Cardiac septum (tissue), 1 donor: ENCODE measurements around the genes GPSM1 and DNLZ.

GRCh38 chr9:135857107-135857742 lies 50.1 kb downstream of the CAMSAP1 start:
- PRO-cap: no peak

- PRO-cap: no peak
Observed at GRCh38 chr9:135881589-135882456, 25.5 kb downstream of the CAMSAP1 start.

GRCh38 chr9:135888187-135888657 lies 19.1 kb downstream of the CAMSAP1 start:
- PRO-cap: no peak

DNA sequence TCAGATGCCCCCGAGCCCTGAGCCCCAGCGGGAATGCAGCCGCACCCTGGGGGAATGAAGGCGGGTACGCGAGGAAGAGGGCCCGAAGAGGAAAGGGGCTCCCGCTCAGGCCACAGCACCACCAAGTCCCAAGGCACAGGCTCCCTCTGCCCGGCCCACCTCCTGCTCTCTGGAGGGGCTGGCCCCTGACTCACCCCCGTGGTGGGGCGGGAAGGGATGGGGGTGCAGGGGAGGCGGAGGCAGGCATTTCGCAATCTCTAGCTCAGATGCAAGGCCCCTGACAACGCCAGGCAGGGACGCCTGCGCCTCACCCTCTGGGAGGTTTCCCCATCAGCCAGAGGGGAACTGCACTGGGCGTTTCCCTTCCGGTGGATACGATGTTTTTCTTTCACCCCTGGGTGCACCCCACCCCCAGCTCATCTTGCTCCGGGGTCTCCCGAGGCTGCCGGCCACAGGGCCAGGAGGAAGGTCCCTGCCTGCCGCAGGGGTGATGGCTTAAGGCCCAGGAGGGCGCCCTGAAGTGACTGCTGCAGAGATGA lies 49.0 kb downstream of the NACC2 start:
- PRO-cap: no peak

- PRO-cap: no peak
Observed at GRCh38 chr9:136087616-136087988, 7.5 kb downstream of the NACC2 start.

- PRO-cap: no peak
Observed at GRCh38 chr9:136087989-136088520, 7.0 kb downstream of the NACC2 start.

GRCh38 chr9:136088872-136089204 lies 6.3 kb downstream of the NACC2 start:
- PRO-cap: no peak

DNA sequence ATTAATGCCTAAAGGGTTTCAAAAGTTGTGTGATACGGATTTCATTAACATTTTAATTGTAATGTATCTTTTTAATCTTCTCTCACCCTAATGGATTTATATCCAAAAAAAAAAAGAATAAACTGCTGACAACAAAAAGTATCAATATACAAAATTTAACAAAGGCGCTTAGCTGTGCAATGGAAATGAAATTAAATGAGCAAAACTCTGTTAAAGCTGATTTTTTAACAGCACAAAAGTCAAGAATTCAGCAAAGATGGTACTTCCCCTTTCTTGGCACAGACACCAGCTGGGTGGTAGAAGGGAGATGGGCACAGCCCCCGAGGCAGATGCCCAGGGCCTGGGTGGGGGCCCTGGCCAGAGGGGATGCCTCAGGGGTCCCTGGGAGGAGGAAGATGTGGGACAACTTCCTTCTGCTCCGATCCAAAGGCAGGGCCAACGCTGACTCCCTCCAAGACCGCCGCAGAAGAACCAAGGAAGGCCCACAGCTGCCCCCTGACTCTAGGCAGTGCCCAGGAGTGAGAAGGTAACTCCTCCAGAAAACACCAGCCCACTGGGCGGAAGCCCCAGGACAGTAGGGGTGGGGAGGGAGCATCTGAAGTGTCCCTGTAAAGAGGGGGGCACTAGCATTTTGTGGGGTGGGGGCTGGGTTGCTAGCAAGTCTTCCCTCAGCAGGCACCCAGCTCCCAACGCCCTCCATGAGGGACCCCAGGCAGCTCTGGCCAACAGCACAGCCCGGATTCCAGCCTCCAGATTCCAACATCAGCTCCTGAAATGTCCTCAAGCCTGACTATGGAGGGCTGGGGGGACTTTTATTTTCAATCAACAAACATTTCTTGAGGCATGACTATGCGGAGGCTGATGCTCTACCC lies 5.0 kb downstream of the NACC2 start:
- PRO-cap: no peak

DNA sequence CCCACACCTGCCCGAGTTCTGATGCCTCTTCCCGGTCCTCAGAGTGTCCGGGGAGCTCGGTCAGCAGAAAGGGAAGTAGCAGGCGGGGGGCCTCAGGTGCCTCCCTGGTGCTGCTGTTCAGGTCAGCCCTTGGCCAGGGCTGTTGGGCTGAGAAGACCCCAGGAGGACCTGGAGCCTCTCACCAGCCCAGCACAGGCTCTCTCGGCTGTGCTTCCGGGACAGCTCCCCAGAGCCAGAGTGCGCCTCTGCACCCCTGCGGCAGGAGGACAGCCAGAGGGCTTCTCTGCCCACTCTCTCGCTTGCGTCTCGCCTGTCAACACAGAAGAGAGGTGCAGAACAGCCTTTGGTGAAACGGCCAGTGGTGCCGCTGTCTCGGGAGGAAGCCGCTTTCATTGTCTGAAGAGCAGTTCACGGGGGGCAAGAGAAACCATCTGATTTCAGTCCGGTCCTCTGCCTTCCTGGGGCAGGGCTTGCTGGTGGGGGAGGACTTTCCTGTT lies 3.7 kb upstream of the NACC2 start:
- PRO-cap: unidirectional peak, plus-strand start at position 358 of the sequence

DNA sequence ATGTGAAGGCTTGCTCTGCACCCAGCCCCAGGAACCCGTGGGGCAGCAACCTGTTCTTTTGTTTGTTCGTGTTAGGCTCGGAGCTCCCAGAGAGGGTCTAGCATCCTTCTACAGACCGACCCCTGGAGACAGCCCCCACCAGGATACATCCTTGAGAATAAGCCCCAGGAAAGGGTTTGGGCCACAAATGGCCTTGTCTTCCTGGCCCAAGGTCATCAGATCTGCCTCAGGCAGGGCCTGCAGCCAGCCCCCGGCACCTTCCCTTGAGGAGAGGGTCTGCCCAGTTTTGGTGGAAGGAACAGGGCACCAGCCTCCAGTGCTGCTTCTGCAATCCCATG lies 11.5 kb upstream of the NACC2 start:
- PRO-cap: no peak

DNA sequence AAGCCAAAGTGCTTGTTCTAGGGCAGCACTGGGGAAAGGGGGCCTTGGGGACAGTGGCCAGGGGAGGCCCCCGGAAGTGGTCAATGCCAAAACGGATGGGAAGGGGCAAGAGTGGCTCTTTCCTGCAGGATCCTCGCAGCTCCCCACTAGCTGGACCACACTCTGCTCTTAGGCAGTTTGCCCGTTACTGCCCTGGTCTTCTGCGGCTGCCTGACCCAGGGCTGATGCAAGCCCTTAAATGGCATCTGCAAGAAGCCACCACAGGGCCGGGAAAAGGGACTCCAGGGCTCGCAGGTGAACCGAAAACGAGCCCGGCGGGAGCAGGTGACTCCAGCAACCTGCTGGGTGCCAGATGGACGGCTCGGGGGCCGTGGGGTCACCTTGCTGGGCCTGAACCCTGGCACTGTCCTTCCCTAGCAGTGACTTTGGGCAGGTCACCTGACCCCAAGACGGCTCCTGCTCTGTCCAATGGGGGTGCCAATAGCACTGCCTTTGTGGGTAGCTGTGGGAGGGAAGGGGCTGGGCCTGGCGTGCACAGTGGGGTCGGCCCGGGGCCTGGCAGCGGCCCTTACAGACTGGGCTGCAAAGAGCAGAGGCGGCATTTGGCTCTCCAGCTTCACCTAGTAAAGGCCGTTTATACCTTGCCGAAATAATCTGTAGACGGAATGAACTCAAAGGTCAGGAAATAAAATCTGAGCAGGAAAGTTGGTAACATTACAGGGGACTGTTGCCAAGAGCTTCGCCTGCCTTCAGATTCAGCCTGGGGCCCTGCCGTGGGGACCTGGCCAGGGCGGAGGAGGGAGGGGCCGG lies 1.2 kb downstream of the TMEM250 start:
- PRO-cap: bidirectional peak, plus-strand start at position 573 of the sequence, minus-strand start at position 451 of the sequence

- PRO-cap: no peak
Observed at GRCh38 chr9:136316983-136317539, 10.3 kb upstream of the GPSM1 start.

- PRO-cap: unidirectional peak, plus-strand start at chr9:136327496; unidirectional peak, plus-strand start at chr9:136327568
Observed at GRCh38 chr9:136326748-136328024, at the start of gene GPSM1. Gene GPSM1 (plus strand): TSS chr9:136327539.

- PRO-cap: no peak
Observed at GRCh38 chr9:136328025-136328247, 597 bp downstream of the GPSM1 start.

DNA sequence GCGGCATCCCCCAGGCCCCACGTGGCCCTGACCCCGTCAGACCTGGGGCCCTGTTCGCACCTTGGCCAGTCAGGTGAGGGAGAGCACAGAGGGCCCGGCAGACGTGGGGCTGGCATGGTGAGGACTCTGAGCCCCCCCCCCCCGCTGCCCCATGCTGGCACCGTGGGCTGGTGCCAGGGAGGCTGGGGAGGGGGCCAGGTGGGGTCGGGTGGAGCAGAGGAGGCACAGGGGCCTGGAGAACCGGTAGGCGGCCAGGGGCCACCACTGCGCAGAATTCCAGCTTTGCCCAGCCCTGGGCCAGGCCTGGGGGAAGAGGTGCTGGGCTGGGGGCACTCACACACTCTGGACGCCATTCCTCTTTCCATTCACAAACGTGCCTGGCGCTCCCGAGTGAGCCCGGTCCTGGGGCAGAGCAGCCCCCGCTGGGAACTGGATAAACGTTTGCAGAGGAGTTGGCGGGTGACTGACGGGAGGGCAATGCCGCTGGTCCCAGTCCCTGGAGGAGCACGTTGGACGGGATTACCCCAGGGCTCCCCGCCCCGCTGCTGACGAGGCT lies 4.0 kb downstream of the GPSM1 start:
- PRO-cap: no peak

GRCh38 chr9:136354085-136355153 lies 9.1 kb downstream of the DNLZ start:
- PRO-cap: bidirectional peak, plus-strand start at chr9:136354793, minus-strand start at chr9:136354652

DNA sequence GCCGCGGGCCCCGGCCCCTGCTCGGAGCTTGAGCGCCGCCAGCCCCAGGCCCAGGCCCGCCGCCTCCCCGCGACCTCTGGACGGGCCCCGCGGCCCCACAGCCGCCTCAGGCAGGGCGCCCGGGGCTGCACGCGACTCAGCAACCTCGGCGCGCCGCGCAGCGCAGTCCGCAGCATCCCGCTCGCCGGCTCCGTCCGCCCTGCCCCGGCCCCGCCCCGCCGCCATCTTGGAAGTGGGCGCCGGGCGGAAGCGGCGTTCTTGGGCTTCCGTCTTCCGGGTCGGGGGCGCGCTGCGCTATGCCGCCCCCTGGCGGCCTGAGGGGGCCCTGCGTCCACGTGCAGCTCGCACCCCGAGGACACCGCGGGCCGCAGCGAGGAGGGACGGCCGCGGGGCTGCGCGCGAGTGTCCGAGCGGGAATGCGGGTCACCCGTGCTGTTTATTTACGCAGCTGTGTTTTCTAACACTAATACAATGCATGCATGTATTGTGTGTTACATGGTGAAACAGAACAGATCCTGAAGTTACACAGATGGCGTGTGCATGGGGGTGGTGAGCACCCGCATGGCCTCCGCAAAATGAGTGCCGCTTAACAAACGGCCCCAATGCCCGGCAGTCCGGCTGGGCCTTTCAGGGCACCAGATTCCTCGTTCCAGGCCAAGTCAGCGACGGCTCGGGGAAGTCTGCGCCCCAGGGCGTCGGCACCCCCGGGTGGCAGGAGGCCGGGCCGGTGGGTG lies at the start of gene DNLZ:
DNLZ (minus strand) TSS at position 206 of the 734 bp plus-strand sequence.
- PRO-cap: unidirectional peak, minus-strand start at position 206 of the sequence

DNA sequence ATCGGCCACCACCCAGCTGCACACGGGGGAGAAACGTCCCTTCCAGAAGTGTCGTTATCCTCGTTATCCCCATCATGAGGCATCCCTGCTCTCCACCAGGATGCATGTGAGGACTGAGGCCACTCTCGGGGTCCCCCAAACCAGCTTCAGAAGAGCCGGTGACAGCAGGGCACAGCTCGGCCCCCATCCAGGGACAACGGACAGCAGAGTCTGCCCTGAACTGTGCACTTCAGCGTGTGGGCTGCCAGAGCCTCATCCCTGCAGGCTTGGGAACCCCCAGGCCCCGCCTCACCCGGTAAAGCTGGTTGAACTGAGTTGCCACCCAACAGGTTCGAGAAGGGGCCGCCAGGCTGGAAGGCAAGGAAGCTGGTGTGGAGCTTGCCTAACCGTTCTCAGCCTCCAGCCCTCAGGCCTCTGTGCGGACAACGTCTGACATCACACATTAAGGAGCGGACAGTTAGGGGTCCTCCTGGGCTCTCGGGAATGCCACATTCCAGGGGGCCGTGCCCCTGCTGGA lies 742 bp upstream of the CARD9 start:
- PRO-cap: no peak

GRCh38 chr9:136401806-136402169 lies 1.8 kb upstream of the SNAPC4 start:
- PRO-cap: no peak

DNA sequence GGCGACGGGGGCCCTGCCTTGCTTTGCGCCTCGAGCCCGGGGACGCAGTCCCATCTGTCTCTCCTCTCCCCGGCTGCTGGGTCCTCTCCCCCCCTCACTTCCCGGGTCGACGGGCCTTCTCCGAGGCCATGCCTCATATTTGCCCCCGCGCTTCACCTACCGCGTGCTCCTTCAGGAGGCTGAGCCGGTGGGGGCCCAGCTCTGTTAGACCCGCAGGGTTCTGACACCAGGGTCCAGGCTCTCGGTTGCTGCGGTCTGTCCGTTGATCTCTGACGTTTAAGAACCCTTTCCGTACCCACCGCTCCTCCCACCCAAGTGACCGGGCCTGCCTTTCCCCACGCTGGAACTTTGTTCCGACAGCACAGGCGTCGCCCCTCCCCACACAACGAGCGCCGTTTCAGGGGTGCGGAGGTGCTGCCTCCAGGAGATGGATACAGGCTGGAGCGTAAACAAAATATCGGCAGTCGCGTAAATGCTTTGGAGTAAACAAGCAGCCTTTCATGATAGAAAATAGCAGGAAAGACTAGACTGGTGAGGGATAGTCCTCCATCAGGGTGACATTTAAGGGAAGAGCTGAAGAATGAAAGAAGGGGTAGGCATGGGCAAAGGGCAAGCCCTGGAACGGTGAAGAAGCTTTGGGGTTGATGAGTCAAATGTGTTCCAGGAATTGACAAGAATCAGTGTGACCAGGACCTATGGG lies 567 bp downstream of the PMPCA start:
- PRO-cap: no peak